Heart (tissue), 3 donors: ENCODE measurements around the genes ZKSCAN3, SCAND3 and OR10C1.

DNA sequence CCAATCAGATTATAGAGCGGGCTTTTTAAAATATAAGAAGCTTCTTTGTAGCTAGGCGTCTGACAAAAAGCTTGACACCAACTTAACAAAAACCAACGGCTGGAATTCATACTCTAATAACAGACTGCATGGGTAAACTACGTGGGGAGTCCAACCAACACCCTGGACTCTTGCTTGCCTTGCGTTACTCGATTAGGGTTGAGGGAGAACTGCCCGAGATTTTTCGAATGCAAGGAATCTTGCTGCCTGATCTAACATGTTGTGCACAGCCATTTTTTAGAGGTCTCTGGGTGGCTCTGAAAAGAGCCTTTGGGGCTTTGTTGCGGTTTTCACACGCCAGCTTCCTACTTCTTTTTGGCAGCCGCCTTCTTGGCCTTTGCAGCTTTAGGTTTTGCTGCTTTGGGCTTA is 879 bp downstream of the H1-5 start:
- RAMPAGE, long total RNA, 2 experiments, result no peak in any of the 2 experiments

GRCh38 chr6:27942903-27943551 is 14.0 kb upstream of the OR2B6 start:
- RAMPAGE, long total RNA, 2 experiments, result no peak in any of the 2 experiments

- RAMPAGE, long total RNA, 2 experiments, result start-site peak on the plus strand in 2 of 2 experiments, at chr6:28080932-28080950 at its widest, 11 to 16 reads per replicate; start-site peak on the minus strand in 1 of 2 experiments, at chr6:28080775-28080846 at its widest, 51 reads per replicate
Observed at GRCh38 chr6:28080663-28081852, 690 bp downstream of the ZNF165 start.

GRCh38 chr6:28232347-28233067 is 7.4 kb downstream of the ZSCAN9 start:
- RAMPAGE, long total RNA, 2 experiments, result no peak in any of the 2 experiments

DNA sequence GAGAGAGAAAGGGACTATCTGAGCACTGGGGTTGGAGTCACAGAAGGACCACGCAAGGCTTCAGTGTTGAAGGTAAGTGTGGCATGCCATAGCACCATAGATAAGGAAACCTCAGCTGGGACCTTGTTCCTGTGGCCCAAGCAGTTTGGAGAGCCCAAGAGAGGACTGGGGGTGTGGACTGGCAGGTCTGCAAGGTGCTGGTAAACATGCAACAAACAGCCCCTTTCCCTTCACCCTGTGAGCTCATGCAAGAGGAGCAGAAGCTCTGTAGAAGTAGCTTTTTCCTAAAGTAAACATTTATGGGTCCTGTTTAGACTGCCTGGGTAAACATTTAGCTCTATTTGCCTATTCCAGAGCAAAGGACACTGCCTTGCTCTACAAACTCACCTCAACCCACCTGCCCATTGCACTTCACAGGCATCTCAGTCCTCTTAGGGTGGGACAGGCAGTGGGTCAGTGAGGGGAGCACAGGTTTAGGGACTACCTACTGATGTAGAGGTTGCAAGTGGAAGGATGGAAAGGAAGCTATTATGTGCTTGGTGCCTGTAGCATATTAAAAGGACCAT is 12.1 kb downstream of the ZSCAN31 start:
- RAMPAGE, long total RNA, 2 experiments, result no peak in any of the 2 experiments

GRCh38 chr6:28349529-28350497 is at the start of gene ZKSCAN3:
TSS of gene ZKSCAN3 (plus strand) at chr6:28349947.
- RAMPAGE, long total RNA, 2 experiments, result no peak in any of the 2 experiments

DNA sequence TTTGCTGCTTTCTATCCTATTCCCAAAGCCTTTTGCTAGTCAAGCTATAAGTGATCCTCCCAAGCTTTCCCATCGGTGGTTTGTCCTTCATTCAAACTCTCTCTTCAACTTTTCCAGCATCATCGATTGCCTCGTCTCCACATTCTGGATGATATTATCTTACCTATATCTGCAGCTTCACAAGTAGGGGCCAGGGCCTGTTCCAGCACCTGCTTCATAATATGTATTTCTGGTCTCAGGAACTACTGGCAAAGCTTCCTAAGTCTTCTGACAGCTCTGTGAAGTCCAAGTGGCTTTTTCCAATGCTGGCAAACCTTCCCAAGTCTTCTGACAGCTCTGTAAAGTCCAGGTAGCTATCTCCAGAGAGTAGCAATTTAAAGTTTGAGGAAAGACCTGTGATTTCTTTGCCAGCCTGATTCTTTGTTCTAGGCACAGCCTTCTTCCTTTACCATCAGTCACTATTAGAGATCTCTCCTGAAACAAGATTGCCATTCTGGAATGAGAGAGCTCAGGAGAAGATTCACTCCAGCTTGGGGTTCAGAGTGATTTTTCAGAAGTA is 17.4 kb downstream of the ZSCAN12 start:
- RAMPAGE, long total RNA, 2 experiments, result no peak in any of the 2 experiments

GRCh38 chr6:28586892-28587685 is at the start of gene SCAND3:
TSS of gene SCAND3 (minus strand) at chr6:28587298.
- RAMPAGE, long total RNA, 2 experiments, result start-site peak on the minus strand in 1 of 2 experiments, at chr6:28587278-28587302 at its widest, 37 reads per replicate

- RAMPAGE, long total RNA, 2 experiments, result no peak in any of the 2 experiments
Observed at GRCh38 chr6:28633871-28634292, 46.8 kb upstream of the SCAND3 start.

DNA sequence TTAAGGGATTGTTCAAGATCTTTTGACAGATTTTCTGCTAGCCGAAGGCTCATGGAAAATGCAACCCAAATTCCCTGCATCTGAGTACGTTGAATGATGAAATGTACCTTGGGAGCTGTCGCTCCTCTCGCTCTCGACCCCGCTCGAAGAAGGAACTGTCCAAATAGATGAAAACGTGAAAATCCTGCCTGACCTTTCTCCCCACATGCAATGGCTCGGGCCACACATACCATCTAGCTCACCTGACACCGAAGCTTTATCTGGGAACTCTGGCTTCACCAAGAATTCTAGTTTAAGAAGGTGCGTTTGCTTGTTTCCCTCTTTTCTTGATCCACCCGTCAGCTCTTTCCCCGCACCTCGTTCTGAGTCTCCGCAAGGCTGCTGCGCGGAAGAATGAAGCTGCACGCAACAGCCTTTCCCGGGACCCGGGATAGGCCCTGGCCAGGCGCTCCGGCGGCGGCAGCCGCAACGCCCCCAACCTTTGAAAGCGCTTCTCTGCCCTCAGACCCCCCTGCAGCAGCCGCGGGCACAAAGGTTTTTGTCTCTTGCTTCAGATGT is 87.1 kb upstream of the SCAND3 start:
- RAMPAGE, long total RNA, 2 experiments, result no peak in any of the 2 experiments

DNA sequence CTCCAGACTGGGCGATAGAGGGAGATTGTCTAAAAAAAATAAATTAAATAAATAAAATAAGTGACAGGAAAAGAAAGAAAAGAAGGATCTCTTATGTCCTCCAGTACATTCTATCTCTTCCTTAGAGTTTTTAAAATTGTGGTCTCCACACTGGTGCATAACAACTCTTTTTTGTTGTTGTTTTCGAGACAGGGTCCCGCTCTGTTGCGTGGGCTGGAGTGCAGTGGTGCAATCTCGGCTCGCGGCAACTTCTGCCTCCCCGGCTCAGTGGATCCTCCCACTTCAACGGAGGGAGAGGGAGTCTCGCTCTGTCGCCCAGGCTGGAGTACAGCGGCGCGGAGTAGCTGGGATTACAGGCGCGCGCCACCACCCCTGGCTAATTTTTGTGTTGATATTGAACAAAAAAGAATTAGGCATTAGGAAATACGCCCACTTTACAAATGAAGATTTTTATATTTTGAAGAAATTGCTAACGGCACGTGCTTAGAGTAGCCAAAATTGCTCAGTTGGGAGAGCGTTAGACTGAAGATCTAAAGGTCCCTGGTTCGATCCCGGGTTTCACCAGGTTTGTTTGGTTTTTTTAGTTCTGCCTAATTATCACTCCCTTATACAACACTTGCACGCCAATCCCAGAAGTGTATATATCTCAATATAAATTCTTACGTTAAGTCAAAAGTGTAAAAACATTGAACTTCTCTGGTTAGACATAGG is 159.7 kb downstream of the TRIM27 start:
- RAMPAGE, long total RNA, 2 experiments, result no peak in any of the 2 experiments

- RAMPAGE, long total RNA, 2 experiments, result no peak in any of the 2 experiments
Observed at GRCh38 chr6:28811883-28812304, 111.9 kb downstream of the TRIM27 start.

DNA sequence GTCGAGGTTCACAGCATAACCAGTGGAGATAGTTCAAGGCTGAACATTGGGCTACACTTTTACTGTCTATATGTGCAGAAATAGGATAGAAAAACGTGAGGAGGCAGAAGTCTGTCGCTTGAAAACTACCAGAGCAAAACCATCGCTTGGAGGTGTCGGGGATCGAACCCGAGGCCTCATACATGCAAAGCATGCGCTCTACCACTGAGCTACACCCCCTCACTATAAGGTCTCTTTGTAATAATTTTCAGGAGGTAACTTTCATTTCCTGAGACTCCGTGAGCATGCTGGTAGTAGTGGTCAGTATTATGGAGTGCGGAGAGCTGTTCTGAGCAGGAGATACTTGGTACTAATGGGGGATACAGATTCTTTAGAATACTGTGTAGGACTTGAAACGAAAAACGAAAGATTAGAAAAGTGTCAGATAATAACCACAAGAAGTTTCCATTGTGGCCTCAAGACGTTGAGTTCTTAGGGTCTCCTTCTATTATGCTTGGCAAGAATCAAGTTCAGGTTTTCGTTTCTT is 106.6 kb downstream of the TRIM27 start:
- RAMPAGE, long total RNA, 2 experiments, result no peak in any of the 2 experiments

- RAMPAGE, long total RNA, 2 experiments, result no peak in any of the 2 experiments
Observed at GRCh38 chr6:28871865-28872712, 51.7 kb downstream of the TRIM27 start.

DNA sequence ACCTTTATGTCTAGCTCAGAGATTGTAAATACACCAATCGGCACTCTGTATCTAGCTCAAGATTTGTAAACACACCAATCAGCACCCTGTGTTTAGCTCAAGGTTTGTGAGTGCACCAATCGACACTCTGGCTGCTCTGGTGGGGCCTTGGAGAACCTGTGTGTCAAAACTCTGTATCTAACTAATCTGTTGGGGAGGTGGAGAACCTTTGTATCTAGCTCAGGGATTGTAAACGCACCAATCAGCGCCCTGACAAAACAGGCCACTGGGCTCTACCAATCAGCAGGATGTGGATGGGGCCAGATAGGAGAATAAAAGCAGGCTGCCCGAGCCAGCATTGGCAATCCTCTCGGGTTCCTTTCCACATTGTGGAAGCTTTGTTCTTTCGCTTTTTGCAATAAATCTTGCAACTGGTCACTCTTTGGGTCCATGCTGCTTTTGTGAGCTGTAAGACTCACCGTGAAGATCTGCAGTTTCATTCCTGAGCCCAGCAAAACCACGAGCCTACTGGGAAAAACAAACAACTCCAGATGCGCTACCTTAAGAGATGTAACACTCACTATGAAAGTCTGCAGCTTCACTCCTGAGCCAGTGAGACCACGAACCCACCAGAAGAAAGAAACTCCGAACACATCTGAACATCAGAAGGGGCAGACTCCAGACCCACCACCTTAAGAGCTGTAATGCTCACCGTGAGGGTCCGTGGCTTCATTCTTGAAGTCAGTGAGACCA is 35.0 kb upstream of the TRIM27 start:
- RAMPAGE, long total RNA, 2 experiments, result no peak in any of the 2 experiments

- RAMPAGE, long total RNA, 2 experiments, result no peak in any of the 2 experiments
Observed at GRCh38 chr6:29232617-29233159, 62.0 kb downstream of the OR2J2 start.

DNA sequence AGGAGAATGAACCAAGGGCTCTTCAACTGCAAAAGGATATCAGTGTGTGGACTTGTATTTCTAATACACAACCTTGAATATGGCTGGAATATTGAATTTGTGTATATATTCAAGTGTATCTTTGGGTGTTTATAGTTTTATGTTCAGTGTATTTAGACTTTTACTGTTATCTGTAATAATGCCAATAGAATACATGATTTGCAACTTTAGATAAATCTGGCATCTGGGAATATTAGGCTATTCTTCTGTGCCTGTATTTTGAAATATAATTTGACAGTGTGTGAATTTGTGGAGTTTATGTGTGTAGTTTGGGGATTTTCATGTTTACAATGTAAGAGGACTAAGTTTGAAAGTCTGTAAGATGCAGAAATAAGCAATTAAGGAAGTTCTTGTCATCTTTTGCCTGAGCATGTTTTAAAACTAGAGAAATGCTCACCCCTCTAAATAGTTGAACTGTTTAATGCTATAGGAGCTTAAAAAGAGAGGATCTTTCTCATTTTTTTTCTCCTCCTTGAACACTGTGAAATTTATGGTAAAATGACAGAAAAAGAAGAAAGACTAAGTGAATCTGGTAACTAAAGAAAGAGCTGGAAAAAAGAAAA is at the start of gene OR10C1:
Gene OR10C1 (plus strand): TSS at position 365 of the 602 bp plus-strand sequence.
- RAMPAGE, long total RNA, 2 experiments, result no peak in any of the 2 experiments

GRCh38 chr6:29555690-29556481 is 3.6 kb downstream of the UBD start:
- RAMPAGE, long total RNA, 2 experiments, result no peak in any of the 2 experiments

- RAMPAGE, long total RNA, 2 experiments, result no peak in any of the 2 experiments
Observed at GRCh38 chr6:29649496-29650394, 7.1 kb upstream of the MOG start.

- RAMPAGE, long total RNA, 2 experiments, result no peak in any of the 2 experiments
Observed at GRCh38 chr6:29721391-29721841, 1.8 kb upstream of the HLA-F start.